LUHMES (cell line): ENCODE measurements around a stretch of chr12.

DNA sequence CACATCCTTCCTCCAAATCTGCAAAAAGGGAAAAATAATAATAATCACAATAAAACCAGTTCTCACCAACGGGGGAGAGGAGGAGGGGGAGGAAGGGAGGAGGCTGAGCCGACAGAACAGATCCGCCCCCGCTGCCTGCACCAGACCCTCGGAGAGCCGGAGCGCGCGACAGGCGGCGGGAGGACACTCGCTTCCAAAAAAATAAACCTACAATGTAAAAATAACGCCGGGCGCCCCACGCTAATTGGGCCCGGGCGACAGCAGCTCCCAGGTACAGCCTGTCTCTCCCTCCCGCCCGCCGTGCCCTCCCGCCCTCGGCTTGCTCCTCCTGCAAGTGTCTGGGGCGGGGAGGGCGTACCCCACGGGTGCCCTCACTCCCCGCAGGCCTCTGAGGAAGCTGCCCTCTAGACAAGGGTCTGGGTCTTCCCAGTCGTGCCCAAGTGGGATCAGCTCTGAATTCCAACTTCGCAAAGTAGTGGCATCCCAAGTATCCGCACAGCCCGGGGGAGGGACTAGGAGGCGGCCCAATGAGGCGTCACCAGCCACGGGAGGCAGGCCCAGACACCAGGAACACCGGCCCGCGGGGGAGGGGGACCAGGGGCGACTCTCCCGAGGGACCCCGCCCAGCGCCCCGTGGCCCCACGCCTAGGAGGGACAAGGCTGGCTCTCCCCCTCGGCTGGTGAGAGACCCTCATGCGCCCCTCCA is 1.1 kb downstream of the NCOR2 start:
- PRO-cap: bidirectional peak, plus-strand start at position 563 of the sequence, minus-strand start at position 455 of the sequence

GRCh38 chr12:124567669-124568032 is 239 bp upstream of the NCOR2 start:
- PRO-cap: no peak

GRCh38 chr12:124684896-124685580 is 117.6 kb upstream of the NCOR2 start:
- PRO-cap: no peak

DNA sequence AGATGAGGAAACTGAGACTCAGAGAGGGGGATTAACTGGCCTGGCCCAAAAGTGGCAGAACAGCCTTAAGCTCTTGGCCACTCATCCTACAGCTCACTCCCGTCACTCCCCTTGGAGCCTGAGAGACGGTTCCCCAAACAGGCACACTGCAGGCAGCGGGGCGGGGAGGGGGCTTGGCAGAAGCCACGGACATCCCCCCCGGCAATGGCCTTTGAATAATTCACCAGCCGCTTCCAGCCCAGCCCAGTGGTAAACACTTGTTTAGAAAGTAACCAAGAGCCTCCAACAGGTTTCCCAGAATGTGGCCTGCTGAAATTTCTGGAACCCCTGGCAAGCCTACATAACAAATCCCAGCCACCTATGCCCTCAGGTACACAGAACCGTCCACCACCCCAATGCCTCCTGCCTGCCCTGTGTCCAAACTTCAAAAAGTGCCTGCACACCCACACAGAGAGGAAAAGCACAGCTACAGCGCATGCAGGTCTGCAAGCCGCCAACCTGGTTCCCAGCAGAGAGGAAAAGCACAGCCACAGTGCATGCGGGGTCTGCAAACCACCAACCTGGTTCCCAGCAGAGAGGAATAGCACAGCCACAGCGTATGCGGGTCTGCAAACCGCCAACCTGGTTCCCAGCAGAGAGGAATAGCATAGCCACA is 113.7 kb downstream of the SCARB1 start:
- PRO-cap: no peak

- PRO-cap: no peak
Measured at GRCh38 chr12:124766732-124767160, 96.9 kb downstream of the SCARB1 start.

DNA sequence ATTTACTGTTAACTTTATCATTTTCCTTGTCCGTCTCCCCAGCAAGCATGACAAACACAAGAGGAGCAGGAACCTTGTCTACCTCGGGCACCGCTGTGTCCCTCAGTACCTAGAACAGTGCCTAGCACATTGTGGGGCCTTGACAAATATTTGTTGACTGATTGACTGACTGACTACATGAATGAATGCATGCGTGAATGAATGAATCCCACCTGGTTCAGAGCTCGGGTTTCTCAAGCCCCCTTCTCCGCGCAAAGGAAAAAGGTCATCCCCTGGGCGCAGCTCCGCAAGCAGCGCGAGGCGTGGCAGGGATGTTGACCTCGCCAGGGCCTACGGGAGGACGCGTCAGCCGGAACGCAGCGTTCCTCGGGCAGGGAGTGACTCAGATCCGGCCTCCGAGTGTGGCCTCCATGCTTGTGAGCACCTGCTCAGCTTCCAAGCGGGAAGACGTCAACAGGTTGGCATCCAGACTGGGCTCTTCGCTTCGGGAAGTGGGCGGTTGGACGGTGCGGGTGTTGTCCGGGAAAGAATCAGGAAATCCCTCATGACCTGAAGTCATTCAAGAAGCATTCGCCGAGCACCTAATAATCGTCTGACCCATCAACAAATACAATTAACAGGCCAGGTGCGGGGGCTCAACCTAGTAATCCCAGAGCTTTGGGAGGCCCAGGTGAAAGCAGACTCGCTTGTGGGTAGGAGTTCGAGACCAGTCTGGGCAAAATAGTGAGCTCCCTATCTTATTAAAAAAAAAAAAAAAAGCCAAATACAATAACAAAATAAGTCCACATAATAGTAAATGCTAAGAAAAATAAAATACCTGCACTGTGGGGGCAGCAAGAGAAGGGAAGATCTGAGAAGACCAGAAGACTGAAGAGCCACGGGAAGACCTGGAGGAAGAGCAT is 13.9 kb upstream of the UBC start:
- PRO-cap: no peak

- PRO-cap: bidirectional peak, plus-strand start at chr12:124940906, minus-strand start at chr12:124940748
Measured at GRCh38 chr12:124940578-124941408, 26.3 kb upstream of the UBC start.

GRCh38 chr12:125118513-125119298 is 53.5 kb downstream of the AACS start:
- PRO-cap: no peak

GRCh38 chr12:125185211-125185787 is 887 bp upstream of the TMEM132B start:
- PRO-cap: no peak

- PRO-cap: no peak
Measured at GRCh38 chr12:125185788-125186144, 420 bp upstream of the TMEM132B start.

GRCh38 chr12:126583251-126583681 is 1397.1 kb downstream of the TMEM132B start:
- PRO-cap: no peak

GRCh38 chr12:126772000-126772684 is 1494.8 kb upstream of the TMEM132C start:
- PRO-cap: no peak

- PRO-cap: no peak
Measured at GRCh38 chr12:127157288-127158704, 1109.2 kb upstream of the TMEM132C start.

GRCh38 chr12:127165893-127166629 is 1100.9 kb upstream of the TMEM132C start:
- PRO-cap: unidirectional peak, minus-strand start at chr12:127166150

- PRO-cap: no peak
Measured at GRCh38 chr12:127824761-127825108, 442.2 kb upstream of the TMEM132C start.

DNA sequence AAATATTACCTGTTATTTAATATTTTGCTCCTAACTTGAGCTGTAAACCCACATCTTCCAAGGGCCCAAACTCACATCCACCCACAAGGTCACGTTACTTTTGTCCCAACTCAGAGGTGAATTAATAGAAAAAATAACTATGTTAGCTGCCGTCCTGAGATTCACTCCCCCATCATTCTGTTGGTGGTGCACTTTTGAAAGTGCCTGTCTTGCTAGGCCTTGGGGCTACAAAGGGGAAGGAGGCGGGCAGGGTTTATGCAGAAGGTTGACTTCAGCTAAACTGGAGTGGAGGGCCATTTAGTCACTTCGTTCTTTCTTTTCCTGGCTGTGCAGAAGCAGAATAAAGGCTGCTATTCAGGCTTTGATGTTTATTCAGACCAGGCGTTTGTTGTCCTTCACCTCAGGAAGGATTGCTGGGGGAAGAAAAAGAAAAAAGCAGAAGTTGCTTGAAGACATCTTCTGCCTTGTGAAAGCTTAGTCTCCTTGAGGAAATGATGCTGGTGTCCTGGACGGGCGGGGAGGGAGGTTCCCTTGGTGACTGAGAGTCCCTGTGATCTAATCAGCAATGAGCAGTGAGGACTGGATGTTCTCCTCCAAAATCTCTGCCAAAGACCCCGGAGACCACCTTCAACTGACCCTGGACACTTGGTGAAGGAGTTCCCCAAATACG is 3.9 kb downstream of the GLT1D1 start:
- PRO-cap: no peak

DNA sequence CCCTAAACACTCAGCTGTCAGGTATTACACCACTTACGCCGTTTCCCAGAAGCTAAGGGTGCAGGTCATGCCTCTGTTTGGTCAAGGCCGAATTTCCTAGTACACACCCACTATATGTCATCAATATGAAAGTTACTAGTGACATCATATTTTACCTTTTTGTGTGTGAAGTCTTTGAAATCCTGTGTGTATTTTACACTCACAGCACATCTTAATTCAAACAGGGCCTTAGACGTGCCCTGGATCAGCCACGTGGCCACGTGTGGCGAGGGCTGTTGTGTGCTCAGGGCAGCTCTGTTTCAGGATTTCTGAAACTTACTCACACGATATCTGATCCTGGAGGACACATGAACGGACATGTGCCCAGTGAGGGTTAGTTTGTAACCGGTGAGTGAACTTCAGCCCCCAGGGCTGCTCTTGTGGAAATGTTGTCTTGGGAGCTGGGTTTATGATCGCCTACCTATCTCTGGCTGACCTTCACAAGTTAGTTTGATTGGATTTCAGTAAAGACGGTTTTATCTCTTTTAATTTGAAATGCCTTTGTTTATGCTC is 51.9 kb downstream of the GLT1D1 start:
- PRO-cap: no peak

DNA sequence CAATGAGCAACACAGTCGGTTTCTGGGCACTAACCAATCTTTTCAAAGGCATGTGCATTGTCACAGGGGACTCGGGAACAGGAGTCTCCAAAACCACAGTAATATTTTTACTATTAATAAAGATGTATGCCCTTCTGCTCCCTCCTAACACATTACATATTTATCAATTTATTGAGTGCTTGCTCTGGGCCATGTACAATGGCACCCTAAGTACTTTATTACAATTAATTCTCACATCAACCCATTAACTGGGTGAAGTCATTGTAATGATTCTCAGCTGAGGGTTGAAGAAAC is 429.8 kb downstream of the TMEM132D start:
- PRO-cap: no peak

DNA sequence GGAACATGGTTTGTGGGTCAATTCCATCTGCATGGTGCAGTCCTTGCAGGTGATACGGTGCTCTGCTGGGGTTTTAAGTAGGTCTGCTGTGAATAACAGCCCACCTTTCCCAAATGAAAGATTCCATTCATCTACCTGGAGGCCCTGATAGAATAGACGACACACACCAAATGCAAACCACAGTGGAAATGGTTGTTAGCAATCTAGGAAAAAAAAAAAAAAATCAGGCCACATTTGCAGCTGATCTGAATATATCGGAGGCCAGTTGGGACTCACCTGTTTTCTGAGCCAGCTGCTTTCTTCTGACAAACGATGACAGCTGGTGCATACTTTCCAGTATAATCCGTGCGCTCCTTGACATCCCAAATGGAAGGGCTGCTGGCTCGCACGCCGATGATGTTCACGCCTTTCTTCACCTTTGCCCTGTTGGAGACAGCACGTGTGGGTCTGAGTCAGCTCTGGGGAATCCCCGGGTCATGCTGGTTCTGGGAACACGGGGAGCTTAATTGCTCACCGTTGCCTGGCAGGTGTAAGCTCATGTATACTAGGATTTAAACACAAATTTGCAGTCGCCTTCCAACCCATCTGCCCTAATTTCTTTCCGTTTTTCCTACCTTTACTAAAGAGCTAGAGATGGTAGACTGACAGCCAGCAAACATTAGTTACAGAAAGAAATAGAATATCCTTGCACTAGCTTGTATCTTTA is 372.9 kb downstream of the TMEM132D start:
- PRO-cap: no peak

GRCh38 chr12:130339965-130340355 is 2.3 kb downstream of the PIWIL1 start:
- PRO-cap: no peak